Vagina (tissue), 1 donor: ENCODE measurements around a stretch of chr10.

DNA sequence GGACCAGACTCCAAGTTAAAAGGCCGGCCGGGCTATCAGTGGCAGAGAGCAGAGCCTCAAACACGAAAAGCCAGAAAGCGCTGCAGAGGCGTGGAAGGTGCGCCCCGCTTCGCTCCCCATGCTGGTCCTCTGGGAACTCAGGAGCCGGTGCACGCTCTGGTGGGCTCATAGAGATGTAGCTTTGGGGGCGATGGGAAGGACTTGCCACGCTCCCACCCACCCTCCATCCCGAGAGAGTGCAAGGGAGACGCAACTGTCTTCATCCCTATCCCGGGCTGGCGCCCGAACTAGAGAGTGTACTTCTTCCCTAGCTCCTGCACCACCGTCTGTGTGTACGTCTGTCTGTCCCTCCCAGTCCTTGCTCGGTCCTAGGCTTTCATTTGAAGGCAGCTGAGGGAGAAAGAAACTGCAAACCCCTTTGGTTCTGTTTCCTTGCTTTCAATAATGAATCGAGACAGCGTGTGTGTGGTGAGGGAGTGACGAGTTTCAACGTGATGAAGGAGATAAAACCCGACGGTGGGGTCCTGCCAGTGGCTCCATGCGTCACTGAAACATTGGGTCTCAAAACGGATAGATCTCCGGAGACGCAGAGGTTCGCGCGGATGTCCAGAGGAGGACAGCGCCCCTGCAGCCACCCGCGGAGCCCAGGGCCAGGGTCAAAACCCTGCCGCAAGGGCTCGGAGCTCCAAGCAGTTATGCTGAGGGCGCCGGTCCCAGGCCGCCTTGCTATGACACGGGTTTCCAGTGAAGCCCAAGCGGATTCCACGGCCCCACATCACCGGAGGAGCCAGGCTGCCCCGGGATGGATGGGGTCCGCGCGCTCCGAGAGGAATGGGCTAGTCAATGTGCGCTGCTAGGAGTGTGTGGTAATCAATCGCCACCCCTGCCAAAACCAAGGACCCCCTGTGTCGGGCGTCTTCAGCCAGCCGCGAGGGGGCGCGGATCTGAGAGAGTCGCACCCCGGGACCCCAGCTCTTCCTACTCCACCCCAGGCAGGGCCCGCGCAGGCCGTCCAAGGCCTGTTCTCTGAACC is 5.9 kb upstream of the EMX2 start:
- PRO-cap: no peak
- RAMPAGE, long total RNA: no peak

GRCh38 chr10:117547331-117547733 is 4.8 kb downstream of the EMX2 start:
- PRO-cap: no peak
- RAMPAGE, long total RNA: no peak

DNA sequence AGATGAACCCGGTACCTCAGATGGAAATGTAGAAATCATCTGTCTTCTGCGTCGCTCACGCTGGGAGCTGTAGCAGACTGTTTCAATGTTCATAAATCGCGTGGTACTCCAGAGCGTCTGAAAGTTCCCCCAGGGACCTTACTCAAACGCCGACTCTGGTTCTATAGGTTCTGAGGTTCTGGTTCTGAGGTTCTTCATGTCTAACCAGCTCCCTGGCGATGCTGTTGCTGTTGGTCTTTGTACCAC is 208.0 kb downstream of the RAB11FIP2 start:
- PRO-cap: no peak
- RAMPAGE, long total RNA: no peak

- PRO-cap: no peak
- RAMPAGE, long total RNA: no peak
Measured at GRCh38 chr10:118687337-118687827, 67.4 kb downstream of the CACUL1 start.

GRCh38 chr10:119025219-119025663 is 4.3 kb upstream of the NANOS1 start:
- PRO-cap: no peak
- RAMPAGE, long total RNA: no peak

DNA sequence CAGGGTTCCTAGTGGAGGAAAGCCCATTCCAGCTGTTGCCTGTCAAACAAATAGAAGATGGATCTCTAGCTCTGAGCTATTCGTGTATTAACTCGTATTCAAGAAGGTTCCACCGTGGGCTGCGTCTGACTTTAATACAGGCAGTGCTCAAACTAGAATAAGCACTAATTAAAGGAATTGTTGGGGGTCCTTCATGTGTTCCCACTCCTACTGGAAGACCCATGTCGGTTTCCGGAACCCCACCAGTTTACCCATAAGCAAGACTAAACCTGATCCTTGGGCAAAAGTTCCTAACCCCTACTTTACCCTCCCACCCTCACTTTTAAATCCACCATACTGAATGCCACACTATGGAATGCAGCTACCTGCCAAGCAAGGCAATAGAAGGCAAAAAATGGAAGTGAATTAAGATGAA is 2.2 kb downstream of the NANOS1 start:
- PRO-cap: no peak
- RAMPAGE, long total RNA: no peak

- PRO-cap: no peak
- RAMPAGE, long total RNA: no peak
Measured at GRCh38 chr10:119056687-119057108, 23.9 kb downstream of the EIF3A start.

DNA sequence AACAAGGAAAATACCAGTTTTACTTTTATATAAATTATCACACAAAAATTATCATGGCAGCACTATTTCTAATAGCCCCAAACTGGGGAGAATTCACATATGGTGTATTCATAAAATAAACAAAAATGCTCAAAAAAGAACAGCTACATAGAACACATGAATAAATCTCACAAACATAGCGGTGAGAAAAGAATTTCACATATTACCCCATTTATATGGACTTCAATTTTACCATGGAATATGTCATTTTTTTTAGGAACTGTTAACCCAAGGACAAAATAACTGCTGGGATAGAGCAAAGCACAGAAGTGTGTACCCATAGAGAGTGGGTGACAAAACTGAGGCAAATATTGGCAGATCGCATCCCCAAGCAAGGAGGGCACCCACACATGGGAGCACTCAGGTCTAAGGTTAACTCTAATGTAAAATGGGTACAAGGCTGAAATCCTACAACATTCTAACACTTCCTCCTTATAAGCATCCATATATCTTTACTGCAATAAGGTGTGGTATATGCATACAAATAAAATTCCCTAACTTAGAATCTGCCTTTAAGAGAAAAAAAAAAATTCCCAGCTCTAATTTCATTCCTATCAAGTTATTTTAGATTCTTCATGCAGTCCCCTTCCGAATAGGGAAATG is 18.8 kb downstream of the EIF3A start:
- PRO-cap: no peak
- RAMPAGE, long total RNA: no peak

DNA sequence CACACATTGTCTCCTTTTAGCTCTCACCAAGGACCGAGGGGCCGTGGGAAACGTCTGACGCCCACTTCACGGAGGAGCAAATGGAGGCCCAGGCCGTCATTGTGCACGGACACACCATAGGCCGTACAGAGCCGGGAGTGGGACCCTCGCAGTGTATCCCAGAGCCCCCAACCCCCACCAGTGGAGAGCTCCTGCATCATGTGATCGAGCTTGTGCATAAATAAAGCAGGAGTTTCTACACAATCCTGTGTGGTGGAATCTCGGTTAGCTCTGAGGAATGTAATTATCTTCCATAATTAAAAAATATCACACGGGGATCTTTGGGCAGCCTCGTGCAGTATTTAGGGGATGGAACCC is 809 bp downstream of the DENND10 start:
- PRO-cap: no peak
- RAMPAGE, long total RNA: no peak

- PRO-cap: no peak
- RAMPAGE, long total RNA: no peak
Measured at GRCh38 chr10:119208574-119209341, 1.4 kb downstream of the GRK5 start.

DNA sequence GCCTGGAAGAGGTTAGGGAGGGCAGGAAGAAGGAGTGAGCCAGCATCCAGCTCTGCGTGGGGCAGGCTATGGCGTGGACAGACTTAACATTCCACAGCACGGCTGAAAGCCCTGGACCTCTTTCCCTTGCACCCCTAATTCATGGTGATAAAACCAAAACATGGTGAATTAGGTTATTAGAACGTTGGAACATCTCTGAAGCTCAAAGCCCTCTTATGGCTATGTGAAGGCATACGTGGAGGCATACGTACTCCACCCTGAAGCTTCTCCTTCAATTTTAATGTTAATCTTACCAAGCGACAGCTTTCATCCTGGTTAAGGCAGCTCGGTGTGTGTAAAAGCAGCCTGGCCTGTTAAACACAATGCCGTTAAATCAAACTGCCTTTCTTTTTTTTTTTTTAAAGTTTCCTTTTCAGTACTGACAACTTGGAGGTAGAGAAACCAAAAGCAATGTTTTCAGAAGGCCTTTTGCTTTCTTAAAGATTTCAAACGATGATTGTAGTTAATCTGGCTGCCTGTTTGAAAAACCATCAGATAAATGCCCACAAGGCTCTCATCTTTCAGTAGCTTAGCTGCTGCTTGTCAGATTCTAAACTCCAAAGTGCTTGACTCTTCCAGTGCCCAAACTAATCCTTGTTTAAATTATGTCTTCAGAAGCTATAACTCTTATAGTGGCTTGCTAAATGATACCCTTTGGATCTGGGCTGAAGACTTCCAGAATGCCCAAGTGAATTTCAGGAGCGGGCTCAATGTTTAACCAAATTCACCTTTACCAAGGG is 4.6 kb downstream of the GRK5 start:
- PRO-cap: no peak
- RAMPAGE, long total RNA: no peak

- PRO-cap: no peak
- RAMPAGE, long total RNA: no peak
Measured at GRCh38 chr10:119250630-119251626, 43.6 kb downstream of the GRK5 start.

GRCh38 chr10:119289162-119289598 is 81.8 kb downstream of the GRK5 start:
- PRO-cap: no peak
- RAMPAGE, long total RNA: no peak

GRCh38 chr10:119301283-119302140 is 94.1 kb downstream of the GRK5 start:
- PRO-cap: unidirectional peak, minus-strand start at chr10:119301507
- RAMPAGE, long total RNA: no peak

- PRO-cap: bidirectional peak, plus-strand start at chr10:119306350, minus-strand start at chr10:119306074
- RAMPAGE, long total RNA: no peak
Measured at GRCh38 chr10:119305575-119306557, 98.5 kb downstream of the GRK5 start.

DNA sequence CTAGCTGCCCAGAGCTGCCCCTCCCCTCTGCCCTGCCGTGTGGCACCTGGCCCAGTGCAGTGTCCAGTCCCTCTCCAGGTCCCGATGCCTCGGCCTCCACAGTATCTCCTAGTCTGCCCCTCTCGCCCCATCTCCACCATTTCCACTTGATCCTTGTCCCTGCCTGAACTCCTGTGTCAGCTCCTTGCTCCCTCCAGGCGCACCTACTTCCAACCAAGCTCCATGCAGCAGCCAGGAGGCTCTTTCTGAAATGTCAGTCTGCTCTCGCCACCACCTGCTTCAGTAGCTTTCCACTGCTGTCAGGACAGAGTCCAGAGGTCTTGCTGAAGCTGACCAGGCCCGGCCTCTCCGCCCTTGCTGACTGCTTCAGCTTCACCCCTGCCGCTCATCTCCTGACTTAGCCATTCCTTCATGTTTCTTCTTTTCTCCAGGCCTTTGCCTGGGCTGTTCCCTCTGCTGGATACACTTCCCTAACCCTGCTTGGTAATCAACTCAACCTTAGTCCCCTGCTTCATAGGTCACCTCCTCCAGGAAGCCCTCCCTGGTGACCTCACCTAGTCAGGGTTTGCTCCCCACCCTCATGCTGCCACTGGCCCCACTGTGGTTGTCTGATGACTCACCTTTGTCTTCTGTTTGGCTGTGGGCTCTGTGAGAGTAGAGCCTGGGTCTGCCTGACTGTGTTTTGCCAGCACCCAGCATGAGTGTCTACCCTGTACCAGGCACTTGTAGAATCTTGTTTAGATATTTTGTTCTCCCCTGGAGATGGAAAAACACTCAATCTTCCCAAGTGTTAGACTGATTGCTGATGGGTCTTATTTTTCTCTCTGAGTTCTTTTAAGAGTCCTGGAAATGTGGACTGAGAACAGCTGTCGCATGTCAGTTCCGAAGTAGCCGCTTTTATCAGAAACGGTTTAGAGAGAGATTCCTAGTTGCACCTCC is 133.9 kb downstream of the GRK5 start:
- PRO-cap: no peak
- RAMPAGE, long total RNA: no peak

GRCh38 chr10:119378452-119379133 is 163.9 kb downstream of the RGS10 start:
- PRO-cap: no peak
- RAMPAGE, long total RNA: no peak

GRCh38 chr10:119515415-119515836 is 27.1 kb downstream of the RGS10 start:
- PRO-cap: no peak
- RAMPAGE, long total RNA: no peak

GRCh38 chr10:119586366-119587137 is 10.2 kb downstream of the TIAL1 start:
- PRO-cap: no peak
- RAMPAGE, long total RNA: start-site peak on the minus strand at chr10:119586646-119586763, 10 reads

DNA sequence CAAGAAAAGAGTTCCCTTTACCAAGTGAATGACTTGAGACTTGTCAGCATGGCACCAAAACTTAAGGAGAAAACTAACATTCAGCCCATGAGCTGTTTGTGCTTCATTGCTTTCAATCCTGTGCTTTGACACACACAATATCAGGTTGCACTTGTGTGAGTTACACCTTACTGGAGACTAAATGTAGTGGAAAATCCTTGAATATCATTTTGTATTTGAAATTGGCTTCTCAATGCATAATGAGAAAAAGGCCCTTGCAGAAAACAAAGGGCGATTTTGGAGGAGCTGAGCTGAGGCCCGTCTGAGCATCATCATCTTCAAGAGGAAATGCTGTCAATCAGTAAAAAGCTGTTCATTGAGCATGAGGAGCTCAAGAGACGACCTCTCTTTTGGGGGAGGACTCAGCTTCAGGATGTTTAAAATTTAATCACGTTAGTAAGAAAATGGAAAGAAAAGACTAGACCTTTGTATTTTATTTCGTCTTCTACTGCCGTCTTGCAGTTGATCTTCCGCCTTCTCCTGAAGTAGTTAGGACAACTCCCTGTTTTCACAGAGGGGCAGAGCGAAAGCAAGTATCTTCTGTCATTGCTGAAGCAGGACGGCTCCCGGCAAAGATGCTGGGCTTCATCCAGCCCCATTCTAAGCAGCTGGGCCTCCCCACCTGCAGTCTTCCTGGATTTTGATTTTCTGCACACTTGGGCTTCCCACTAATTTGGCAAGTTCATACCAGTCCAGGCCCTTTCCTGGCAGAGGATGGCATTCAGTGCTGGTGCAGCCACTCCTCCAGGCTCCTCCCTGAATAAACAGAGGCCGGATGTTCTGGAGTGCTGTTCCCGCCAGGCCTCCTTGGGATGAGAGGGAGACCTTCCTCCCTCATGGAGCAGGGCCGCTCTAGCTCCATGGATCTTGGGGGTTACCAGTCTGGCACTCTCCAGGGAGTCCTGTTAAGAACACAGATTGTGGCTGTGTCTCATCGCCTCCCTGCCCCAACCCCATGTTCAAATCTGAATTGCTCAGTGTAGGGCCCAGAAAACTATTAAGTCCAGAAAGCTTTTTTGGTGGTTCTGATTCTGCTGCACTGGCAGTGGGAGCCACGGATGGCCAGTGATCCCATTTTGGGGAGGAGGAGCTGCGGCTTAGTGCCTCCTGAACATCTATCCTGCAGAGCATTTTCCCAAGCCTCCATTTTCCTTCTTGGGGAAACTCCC is 3.2 kb downstream of the BAG3 start:
- PRO-cap: no peak
- RAMPAGE, long total RNA: no peak